H4 (cell line): ENCODE data around the gene CHN2.

GRCh38 chr7:28745328-28745797 lies 212.8 kb downstream of the TRIL start:
- RAMPAGE, long total RNA, result no peak

GRCh38 chr7:29194606-29195019 lies at the start of gene CHN2:
Gene CHN2 (plus strand): TSS chr7:29194775.
- RAMPAGE, long total RNA, result no peak

- RAMPAGE, long total RNA, result no peak
Measured at GRCh38 chr7:29413427-29414077, 150.1 kb upstream of the PRR15 start.

DNA sequence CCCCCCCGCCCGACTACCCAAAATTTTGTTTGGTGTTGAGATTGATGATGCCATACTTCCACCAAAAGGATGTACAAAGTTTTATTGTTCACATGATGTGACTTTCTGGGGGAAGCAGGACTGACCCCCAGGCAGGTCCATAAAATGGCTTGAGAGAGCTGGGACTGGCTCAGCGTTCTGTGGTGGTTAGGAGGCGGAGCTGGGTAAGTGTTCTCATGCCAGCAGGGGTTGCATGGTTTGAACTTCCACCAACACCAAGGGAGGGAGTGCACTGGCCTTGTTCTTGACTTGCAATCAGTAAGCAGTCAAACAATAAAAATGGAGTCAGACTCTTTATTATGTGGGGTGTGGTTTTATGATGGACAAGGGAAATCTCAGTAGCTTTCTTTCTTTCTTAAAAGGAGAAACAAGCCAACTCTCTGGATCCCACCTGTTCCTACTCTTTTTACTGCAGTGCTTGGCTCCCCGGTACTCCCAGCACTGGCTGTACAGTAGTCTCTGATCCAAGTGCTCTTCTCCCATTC lies 95.4 kb upstream of the PRR15 start:
- RAMPAGE, long total RNA, result no peak

- RAMPAGE, long total RNA, result no peak
Measured at GRCh38 chr7:29488778-29489473, 74.7 kb upstream of the PRR15 start.

DNA sequence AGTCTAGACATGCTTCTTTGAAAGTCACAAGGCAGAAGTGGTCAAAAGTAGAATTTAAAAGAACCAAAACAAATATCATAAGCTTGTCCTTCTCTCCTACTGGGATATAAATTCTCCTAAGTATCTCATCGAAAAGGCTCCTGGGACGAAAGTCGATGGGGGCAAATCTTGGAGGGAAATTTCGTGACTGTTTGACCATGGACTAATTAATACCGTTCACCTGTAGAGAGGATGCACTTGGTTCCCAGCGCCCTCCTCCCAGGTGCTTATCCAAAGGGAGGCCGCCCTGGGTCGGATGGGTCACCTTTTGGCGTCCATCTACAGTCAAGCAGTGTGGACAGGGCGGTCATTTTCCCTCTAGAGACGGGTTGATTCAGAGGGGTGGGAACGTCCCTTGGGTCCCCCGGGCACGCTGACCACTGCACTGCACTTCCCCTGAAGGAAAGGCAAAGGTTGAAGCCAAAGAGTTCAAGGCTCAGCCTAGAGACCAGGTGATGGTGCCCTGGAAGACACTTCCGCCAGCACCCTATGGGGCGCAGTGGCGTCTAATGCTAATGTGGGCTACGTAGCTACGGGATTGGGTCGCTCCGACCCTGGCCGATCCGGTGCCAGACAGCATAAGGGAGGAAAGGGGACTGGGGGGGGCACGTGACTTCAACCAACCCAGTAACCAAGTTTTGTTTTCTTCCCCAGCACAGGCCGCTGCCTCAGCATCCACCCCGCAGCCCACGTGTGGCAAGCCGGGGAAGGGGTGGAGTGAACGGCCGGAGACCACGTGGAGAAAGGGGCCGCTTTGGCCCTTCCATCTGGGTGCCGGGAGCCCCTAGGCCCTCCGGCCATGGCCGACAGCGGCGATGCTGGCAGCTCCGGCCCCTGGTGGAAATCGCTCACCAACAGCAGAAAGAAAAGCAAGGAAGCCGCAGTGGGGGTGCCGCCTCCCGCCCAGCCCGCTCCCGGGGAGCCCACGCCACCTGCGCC lies 2.1 kb downstream of the PRR15 start:
- RAMPAGE, long total RNA, result no peak

DNA sequence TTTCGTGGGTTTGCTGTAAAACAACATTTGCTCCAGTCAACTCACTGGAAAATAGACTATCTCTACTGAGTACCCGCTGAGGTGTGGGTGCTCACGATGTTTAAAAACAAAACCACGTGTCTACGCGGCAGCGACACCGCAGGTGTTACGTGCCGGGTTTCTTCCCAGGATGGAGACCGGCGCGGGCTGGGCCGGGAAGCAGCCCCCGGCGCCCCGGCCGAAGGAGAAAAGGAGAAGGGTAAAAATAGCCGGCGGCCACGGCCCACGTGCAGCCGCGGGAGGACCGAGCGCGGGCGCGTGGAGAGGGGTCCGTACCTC lies 120.8 kb downstream of the PRR15 start:
- RAMPAGE, long total RNA, result no peak

- RAMPAGE, long total RNA, result no peak
Measured at GRCh38 chr7:29852976-29853877, 46.9 kb downstream of the WIPF3 start.

- RAMPAGE, long total RNA, result no peak
Measured at GRCh38 chr7:29866534-29867337, 60.4 kb downstream of the WIPF3 start.

- RAMPAGE, long total RNA, result no peak
Measured at GRCh38 chr7:29884036-29884820, 77.9 kb downstream of the WIPF3 start.

- RAMPAGE, long total RNA, result no peak
Measured at GRCh38 chr7:29976725-29977040, 12.9 kb downstream of the SCRN1 start.

DNA sequence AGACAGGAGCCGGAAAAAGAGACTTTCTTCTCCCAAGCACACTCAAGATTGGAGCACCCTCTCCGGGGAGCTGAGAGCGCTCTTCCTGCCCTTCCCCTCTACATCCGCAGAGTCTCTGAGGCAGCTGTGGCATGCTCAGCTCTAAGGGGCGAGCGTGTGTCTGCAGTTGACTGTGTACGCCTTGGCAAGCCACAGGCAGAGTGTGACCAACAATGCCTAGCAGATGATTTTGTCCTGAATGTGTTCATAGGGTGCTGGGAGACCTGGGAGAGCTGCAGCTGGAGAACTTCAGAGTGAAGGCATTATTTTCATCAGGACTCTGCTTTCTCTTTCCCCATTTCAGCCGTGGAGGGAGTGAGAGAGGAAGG lies 20.7 kb downstream of the MTURN start:
- RAMPAGE, long total RNA, result no peak

GRCh38 chr7:30469244-30469791 lies 9.3 kb downstream of the NOD1 start:
- RAMPAGE, long total RNA, result no peak

DNA sequence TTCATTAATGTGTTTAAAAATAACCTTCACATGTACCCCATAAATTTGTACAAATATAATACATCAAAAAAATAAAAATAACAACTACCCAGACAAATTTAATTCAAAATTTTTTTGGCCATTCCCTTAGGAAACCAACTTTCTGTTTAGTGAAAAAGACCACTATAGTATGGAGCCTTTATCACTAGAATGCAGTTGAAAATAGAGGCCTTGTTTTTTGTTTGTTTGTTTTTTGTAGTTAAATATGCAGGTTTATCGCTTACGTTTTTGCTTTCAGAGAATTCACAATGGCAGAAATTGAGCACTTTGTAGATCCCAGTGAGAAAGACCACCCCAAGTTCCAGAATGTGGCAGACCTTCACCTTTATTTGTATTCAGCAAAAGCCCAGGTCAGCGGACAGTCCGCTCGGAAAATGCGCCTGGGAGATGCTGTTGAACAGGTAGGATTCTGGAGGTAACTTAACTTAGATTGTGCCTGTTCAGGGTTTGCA lies 21.0 kb downstream of the GARS1 start:
- RAMPAGE, long total RNA, result no peak

- RAMPAGE, long total RNA, result no peak
Measured at GRCh38 chr7:30643318-30643729, 38.9 kb downstream of the CRHR2 start.

DNA sequence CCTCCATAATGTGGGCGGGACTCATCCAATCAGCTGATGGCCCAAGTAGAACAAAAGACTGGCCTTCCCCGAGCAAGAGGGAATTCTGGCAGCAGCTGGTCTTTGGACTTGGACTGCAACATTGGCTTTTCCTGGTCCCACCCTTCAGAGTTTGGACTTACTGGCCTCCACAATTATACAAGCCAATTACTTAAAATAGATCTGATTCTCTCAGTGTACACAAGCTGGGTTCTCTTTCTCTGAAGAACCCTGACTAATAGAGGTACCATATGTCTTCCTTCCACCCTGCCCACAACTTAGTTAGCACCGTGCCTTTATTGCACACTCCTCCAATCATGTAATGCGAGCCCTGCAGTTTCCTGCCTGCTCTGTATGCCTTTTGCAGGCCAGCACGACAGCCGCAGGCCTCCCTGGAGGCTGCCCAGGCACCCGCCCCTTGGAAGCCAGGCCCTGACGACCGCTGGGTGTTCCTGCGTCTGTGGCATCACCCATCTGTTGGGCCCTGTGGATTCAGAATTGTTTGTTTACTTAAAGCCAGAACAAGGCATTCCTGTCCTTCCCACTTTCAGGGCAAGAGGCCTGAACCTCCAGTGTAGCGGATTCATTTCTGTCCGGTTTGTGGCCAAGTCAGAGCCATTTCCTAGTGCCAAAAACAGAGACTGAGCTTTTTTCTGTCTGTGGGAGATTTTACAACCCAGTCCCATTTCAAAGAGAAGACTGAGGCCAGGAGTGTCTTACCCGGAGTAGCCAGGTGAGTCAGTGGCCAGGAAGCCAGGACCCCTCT lies 1.1 kb upstream of the INMT start:
- RAMPAGE, long total RNA, result no peak

- RAMPAGE, long total RNA, result no peak
Measured at GRCh38 chr7:30770142-30770758, 967 bp upstream of the MINDY4 start.

DNA sequence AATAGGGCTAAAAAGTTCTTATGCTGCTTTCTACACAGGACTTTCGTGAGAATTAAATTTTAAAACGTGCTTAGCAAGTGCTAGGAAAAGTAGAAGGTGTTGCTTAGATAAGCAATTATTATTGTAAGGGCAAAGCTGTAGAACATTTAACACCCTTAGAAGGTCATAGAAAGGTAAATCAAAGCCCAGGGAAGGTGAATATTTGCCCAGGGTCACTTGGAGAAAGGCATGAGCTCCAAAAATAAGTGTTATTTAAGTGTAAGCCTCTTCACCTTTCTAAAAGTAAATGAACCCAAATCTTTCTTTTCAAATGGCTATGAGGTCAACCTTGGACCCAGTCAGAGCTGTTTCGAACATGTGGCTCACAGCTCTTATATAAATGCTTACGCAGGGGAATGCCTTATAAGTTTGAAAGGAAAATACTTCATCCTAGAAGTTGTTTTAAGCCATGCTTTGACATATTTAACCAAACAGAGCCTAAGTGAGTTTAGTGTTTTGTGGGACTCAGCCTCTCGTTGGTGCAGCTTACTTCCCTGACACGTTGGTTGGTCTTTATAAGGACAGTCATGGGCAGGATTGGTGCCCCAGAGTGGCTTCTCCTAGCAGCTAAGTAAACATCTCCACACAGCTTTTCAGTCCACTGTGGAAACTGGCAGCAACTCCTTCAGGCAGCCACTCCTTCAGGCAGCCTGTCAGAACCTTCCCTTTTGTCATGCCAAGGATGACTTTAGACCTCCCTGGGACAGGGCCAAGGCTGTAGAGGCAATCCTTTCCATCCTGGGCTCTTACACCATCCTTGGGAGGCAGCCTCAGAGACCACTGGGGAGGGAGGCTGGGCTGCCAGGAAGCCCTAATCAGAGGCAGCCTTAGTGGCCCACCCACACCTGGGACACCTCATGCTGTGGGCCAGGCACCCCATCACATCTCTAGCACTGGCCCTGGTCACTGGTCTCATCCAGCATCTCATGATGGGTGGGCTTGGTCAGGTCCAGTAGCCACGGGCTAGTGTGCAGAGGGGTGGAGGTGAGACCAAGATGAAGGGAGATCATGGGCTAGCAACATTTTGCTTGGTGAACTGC lies 43.6 kb downstream of the MINDY4 start:
- RAMPAGE, long total RNA, result no peak

DNA sequence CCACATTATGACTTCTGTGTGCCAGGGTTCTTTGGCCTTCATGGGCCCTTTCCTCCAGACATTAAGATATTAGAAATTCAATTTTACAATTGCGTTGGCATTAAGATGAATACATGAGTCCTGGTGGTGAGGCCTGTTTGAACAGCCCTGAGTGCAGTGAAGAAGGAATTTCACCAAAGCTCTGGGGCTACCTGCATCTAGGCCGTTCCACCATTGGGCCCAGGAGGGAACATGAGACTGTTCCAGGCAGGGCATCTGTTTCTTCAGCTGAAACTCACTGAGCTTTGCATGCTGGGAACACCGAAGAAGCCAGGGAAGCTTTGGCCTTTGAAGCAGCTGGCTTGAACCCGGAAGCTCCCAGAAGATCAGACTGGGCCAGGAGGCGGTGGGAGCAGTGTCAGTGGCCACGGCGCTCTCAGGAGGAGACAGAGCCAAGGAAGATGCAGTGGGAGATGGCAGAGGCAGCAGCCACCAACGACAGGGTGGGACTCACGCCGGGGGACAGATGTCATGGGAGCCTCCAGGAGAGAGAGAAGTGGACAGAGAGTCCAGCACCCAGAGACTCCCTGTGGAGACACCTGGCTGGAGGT lies 6.7 kb upstream of the AQP1 start:
- RAMPAGE, long total RNA, result no peak

- RAMPAGE, long total RNA, result no peak
Measured at GRCh38 chr7:30915635-30916409, 4.2 kb downstream of the AQP1 start.